ENCODE measurements around a stretch of chr5.

DNA sequence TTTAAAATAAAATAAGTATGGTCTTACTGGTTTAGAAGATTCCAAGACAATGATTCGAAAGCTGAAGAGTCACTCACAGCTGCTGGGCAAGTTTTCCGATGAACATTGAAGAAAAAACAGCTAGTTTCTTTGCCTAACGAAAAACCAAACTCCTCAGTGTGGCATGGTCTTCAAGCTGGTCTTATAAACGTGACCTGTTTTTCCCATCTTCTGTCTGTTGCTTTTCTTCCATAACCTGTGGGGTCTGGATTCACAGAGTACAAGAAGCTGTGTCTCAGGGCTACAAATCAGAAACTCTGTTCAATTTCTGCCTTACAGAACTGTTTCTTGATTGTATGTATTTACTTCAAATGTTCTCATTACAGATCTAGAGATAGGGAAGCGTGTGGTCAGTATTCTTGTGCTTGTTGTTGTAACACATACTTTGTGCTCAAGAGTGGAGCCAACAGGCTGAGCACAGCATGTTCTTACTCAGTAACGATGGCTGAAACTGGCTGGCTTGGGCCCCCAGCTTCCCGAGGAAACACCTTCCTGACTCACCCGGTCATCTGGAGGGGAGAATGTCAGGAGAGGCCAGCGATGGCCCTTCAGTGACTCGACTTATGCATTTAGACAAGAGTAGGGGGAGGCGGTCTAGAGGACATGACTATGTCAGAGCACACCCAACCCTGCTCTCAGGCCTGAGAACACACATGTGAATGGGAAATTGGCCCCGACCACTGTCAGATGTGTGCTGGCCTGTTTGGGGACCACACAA is 5.2 kb upstream of the ENSG00000250803 start:
- RRBS = no CpG with 5 or more reads among the region's 12 CpGs

GRCh38 chr5:122312383-122313643 is 776 bp downstream of the SNCAIP start:
- RRBS = no CpG with 5 or more reads among the region's 46 CpGs

DNA sequence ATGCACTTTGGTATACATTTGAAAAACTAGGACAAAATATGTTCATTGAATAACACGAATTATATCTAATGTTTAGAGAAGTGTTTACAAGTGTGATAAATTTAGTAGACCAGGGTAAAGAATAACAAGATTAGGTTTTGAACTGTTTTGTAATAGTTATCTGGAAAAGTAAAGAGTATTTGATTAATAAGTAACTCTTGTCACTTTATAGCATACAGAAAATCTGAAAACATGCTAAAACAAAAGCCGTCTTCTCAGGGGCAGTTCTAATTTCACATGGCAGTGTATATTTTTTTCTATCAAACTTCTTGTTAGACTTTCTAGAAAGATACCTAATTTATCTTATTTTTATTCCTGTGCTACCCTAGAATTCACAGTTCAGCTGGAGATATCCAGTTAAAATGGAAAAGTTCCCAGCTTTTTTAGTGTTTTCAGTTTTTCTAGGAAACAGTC is 58.4 kb downstream of the PPIC start:
- RRBS = no CpG with 5 or more reads among the region's 2 CpGs

DNA sequence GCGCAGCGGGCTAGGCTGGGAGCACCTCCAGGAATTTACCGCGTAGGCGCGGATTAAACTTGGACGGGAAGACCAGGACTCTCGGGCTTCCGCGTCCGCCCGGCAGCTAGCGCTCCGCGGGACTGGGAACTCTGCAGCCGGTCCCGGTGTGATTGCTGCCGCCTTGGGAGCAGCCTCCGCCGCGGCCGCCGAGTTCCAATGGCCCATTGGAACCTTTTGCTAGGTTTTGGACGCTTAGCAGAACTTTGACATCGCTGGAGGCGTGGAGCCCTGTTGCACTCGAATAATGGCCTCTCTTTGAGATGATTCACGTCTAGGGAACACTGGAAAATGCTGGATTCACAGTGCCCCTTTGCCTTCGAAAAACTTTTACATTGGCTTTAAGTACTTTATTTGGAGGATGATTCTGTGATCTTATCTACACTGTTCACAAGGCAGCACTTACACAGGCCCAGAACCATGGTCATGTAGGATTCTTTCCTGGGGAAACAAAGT is 459 bp upstream of the PPIC start:
- RRBS = 0% methylated on average over 4 of the region's 29 CpGs

DNA sequence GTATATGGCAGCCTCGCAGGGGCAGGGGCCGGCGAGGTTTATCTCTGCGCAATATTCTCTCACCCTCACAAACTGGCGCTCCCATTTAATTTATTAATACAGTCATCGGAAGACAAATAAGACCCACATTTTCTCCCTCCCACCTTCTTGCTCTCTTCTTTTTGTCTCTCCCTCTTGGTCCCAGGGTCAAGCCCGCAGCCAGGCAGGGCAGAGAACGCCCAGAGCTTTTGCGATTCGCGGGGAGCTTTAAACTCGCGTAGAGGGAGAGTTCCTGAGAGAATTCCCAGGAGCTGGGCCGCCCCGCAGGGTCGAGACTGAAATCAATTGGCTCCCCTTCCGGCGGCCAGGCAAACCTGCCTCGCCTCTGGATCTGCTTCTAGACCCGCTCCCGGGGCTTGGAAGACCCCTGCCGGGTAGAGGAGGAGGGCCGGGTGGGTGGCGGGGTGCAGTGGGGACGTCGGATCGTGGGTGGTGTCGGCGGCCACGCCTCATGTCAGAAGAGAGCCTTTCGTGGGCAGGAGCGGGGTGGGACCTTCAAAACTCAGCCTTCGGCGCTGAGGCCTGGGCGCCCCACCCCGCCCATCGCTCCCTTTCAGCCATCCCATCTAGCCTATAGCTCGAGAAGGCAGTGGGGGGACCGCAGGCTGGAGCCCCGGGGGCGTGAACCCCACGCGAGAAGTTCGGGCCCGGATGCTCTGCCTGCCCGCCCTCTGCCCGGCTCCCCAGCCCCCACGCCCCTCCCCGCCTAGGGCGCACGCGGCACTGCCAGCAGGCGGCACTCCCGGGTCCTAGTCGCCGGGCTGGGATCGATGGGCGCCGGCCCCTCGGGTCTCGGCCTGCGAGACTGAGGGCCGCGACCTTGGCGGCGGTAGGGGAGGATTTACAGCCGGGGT is 6.0 kb downstream of the PRDM6 start:
- RRBS = 5% methylated on average over 21 of the region's 67 CpGs

GRCh38 chr5:123098671-123099910 is 10.1 kb downstream of the PRDM6 start:
- RRBS = 4% methylated on average over 13 of the region's 84 CpGs

GRCh38 chr5:123401968-123402263 is 21.3 kb downstream of the CEP120 start:
- RRBS = no CpG with 5 or more reads among the region's 9 CpGs

DNA sequence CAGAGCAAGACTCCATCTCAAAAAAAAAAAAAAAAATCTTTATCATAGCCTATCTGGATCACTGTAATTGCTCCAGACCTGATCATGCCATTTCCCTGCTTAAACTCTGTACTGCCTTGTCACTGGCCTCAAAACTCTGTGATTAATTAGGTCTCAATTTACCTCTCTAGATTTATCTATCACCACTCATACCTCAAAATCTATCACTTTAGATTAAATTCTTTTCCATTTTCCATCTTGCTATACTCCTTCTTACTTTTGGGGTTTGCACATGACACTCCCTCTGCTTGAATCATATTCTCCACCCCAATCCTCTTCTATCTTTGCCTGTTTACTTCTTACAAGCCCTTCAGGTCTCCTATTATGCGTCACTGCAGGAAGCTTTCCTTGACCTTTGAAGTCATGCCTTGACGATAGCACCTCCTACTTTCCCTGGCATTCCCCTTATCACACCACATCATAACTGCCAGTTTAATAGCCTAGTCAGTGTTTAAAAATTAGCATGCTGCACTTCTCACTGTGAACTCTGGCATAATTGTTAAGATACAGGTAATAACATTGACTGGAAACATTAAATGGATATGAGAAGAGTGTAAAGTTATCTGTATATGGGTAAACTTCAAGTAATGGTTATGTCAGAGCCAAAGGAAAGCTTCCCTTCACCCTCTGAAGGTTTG is 37.0 kb upstream of the CEP120 start:
- RRBS = no CpG with 5 or more reads among the region's 2 CpGs

DNA sequence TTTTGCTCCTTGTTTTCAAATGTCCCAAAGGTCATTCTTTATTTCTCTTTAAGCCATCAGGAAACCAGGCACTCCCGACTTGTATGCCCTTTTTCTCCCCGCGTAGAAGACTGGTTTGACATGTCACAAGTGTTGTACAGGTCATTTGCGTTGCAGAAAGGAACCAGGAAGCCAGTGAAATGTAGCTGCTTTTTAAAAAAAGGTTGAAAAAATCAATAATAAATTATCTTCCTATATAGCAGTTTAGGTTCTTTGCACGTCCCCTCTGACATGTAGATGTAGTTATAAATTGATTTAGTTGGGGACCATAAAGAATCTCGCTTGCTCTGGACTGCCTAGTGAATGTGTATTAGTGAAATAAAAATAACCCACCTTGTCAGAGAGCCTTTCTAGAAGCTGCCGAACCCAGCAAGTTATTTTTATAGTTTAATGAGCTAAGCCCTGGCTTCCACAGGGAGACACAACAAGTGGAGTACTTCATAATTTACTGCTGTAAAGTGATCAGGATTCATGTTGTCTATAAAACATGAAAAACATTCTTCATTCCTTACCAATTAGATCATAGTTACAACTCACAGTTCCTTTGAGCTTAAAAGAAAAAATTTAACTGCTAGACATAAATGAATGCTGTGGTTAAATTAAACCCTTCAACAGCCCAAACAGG is 404.6 kb downstream of the CSNK1G3 start:
- RRBS = no CpG with 5 or more reads among the region's 7 CpGs

DNA sequence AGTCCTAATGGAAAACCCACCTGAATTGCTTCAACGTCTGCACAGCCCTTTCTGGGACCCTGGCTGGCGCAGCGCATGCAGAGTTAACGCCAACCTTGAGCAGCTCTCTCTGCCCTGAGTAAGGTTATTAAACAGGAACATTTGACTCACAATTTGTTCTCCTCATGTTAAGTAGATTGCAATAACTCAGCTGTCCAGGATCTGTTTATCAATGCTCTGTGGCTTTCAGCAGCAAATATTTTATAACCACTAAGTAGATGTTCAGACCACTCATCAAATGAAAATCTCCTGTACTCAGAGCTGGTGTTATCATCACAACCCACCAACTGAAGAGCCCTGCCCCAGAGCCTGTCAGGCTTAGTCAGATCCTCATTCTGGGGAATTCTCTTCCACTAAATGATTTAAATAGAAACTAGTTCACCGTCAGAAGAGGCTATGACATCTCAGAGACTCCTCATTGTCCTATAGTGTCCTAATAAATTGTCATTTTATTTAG is 403.0 kb downstream of the ZNF608 start:
- RRBS = no CpG with 5 or more reads among the region's 5 CpGs

DNA sequence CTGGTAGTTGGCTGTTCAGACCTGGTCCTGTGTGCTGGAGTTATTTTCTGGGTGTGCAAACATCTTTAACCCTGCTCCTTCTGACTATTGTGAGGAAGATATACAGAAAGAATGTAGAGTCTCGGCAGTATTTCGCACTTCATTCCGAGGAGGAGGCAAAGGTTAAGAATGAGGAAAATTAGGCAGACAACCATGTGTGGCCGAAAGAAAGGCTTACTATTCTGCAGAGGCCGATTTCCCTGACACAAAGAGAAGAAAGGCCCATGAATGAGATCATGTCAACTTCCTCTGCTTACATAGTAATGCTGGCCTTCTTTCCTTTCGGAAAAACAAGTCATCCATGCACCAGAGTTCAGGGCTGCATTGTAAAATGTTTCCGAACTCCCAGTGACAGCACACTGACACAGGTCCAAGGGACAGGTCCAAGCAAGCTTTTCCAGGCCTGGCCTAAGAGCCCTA is 141.0 kb downstream of the ZNF608 start:
- RRBS = no CpG with 5 or more reads among the region's 7 CpGs

GRCh38 chr5:124671124-124671630 is 75.3 kb downstream of the ZNF608 start:
- RRBS = no CpG with 5 or more reads among the region's 1 CpG

DNA sequence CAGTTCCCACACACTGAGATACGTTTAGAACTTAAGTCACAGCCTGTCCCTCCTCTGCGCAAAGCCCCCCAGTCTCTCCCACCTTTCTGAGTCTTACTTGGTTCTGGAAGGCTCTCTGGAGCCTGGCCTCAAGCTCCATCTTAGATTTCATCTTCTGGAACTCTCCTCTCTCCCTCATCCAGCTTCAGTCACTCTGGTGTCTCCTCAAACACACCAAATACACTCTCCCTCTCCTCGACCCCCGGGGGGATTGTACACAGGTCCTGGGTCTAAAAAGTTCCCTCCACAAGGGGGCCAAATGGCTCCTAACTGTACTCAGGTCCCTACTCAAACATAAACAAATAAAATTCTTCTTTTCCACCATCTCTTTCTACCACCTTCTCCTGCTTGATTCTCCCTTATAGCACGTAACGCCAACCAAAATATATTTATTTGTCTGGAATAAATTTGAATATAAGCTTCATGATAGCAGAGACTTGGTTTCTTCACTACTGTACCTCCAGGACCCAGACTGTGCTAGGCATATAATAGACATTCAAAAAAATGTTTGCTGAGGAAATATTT is 21.5 kb downstream of the ZNF608 start:
- RRBS = no CpG with 5 or more reads among the region's 6 CpGs

- RRBS = no CpG with 5 or more reads among the region's 3 CpGs
These were observed 155.7 kb upstream of the ZNF608 start for GRCh38 chr5:124902005-124902704.

DNA sequence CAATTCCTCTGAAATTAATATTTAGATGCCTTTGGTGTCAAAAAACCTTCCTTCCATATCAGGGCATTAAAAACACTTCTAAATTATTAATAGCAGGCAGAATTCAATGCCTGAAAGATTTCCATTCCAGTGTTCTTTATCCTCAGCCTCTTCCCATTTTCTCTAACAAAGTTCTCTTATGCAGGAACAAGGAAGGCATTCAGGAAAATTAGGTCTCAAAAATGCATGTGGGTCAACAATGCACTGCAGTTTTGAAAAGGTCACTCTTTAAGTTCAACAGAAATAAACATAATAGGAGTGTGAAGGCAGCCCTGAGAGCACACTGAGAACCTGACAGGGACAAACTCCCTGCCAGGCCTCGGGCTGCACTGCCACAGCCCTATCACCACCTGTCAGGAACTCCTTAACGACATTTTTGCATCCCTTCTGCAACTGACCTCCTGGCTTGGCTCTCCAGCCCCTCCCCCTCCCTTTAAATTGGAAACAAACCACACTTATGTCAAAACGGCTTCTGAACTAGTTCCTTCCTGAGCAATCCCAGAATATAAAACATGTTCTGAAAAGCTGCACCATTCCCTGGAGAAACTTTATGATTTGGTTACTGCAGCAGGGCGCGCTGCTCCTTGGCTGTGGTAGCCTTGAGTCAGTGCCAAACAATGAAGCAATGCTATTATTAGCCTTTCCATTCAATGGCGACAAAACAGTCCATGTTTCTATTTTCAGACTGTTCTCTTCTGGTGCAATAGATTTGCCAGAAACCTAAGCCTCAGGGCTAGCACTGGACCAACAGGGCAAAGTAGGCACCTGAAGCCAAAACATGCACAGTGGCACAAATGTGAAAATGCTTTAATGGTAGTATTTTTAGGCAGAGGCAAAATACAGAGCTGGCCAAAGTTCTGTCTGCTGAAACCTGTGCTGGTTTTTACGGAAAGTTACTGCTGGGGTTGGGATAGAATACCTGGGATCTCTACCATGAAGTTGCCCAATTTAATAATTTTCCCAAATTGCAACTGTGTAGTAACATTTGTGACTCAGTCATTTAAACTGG is 160.1 kb upstream of the ZNF608 start:
- RRBS = no CpG with 5 or more reads among the region's 7 CpGs

DNA sequence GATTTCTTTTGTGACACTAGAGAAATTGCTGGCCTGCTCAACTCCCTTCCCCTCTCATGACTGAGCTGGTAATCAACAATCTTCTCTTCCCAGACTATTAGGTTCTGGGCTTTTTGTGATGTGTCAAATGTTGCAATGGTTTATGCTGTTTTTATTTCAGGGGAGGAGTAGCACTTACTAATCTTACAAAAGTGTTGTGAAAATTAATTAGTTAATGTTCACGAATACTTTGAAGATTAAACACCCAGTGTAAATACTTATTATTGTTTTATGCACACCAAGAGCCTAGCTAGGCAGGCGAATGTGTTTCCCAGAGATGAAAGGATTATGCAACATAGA is 280.5 kb upstream of the ZNF608 start:
- RRBS = no CpG with 5 or more reads among the region's 2 CpGs

DNA sequence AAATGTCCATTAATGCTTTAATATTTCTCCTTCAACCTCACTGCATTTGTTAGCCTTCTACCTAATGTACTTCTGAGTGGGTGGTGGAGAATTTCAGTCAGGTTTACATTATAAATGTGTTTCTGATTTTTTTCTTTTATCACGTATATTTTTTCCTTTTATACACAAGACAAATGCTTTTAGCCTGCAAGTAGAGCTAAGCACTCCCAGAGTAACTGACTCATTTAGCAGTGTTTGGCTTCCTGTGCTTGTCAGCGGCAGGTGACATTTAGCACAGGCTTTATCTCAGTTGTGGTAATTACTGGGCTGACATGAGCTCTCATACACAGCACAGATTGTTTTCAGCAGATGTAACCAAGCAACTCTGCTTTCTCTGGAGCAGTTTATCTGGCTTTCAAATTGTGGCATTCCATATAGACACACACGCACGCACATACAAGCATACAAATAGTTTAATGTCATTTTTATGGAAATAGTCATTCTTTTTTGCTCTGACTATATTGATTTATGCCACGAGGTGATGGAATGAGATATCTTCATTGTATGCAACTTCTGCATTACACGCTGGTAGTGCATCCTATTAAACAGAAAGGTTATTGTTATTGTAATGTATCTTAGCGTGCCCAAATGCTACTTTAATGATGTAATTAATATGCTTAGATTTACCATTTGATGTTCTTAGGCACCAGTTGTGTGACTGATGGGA is 379.1 kb upstream of the GRAMD2B start:
- RRBS = no CpG with 5 or more reads among the region's 7 CpGs

GRCh38 chr5:126513651-126514667 is 81.1 kb downstream of the ALDH7A1 start:
- RRBS = no CpG with 5 or more reads among the region's 12 CpGs

GRCh38 chr5:126519036-126519547 is 75.9 kb downstream of the ALDH7A1 start:
- RRBS = no CpG with 5 or more reads among the region's 5 CpGs

DNA sequence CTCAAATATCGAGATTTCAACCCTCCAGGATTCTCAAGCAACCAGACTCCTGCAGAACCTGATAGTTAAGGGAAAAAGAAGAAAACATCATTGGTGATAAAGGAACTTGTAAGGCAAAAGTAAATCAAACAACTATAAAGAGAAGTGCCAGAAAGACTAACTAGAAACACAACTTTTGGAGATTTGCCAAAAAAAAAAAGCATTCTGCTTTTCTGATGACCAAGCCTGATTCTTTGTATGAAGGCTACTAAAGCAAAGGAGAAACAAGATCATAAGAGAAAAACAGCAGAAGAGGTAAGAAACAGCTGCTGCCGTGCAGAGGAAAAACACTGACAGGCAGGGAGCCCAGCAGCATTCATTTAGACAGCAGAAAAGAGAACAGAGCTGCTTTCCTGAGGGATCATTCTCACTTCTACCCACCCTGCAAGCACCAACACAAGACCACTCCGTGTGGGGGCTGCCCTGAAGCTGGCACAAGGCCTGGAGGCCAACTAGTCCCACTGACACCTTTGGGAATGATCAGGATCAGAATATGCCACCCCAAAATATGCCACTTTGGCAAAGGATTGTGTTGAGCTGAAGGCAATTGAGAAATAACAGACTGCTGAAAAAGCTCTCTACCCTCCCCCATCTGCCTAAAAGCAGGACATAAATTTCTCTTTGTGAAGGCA is 75.1 kb downstream of the ALDH7A1 start:
- RRBS = no CpG with 5 or more reads among the region's 3 CpGs